Skin of body (tissue), 2 donors: ENCODE results near the genes HIKESHI, TRIM64B, SMCO4 and CEP295.

- RAMPAGE, long total RNA, result no peak
These were observed 83.6 kb downstream of the PICALM start for GRCh38 chr11:85985070-85985978.

GRCh38 chr11:86181321-86181801, 63.2 kb upstream of the EED start:
- RAMPAGE, long total RNA, result no peak

- RAMPAGE, long total RNA, result no peak
These were observed 60.8 kb upstream of the EED start for GRCh38 chr11:86183753-86184167.

- RAMPAGE, long total RNA, result no peak
These were observed 51.1 kb upstream of the EED start for GRCh38 chr11:86193321-86193977.

DNA sequence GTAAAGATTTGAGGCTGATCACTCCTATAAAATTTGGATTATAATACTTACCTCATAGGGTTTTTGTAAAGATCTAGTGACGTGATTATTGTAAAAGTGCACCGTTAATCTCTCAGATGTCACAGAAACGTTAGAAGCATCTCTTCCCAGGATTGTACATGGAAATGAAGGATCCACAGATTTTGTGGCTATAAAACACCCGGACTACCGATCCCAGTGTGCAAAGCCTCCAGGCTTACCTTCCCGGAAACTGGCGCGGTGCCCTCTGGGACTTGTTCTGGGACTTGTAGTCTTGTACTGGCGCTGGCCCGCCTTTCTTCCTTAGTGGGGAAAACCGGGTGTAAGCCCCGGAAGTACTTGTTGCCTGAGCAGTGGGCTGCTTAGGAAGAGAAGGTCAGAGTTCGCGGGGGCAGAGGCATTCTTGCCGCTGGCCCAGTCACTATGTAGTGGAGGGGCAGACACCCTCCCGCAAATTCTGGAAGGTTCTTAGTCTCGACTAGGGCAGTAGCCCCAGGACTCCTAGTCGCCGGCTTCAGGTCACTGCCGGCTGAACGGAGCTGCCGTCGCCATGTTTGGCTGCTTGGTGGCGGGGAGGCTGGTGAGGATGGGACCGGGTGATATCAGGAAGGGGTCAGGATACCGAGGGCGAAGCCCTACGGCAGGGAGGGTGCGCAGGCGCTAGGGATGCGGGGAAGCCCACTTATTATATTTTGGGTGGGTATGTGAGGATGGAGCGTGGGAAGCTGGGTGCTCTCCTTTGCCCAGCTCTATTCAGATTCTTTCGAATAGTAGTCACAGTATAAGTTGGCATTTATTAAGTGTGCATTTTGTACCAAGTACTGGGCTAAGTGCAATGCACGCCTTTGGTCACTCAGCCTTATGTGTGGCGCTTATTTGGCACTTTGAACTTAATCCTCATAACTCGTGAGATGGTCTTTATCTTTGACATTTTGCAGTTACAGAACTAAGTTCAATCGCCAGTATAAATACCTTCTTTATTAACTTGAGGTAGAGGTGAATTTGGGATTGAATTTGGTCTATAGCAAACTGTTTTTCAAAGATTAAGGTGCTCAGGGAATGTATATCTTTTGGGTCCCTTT, at the start of gene HIKESHI:
Gene HIKESHI (plus strand): TSS at position 360 of the 1,100 bp plus-strand sequence.
- RAMPAGE, long total RNA, result no peak

DNA sequence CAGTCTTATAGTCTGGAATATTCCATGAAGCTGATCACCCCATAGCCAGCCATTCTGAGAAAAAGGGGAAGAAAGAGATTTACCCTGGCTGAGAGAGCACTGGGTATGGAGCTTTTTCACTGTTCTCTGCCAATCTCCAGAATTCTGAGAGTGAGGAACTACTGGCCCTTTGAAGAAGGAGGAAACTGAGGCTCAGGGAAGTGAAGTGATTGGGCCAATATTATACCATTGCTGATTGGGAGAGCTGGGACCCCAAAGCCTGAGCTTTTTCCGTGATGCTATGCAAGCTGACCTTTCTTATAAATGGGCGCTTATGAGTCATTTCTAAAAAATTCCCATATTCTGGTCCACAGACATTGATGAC, 67.5 kb downstream of the CCDC81 start:
- RAMPAGE, long total RNA, result no peak

DNA sequence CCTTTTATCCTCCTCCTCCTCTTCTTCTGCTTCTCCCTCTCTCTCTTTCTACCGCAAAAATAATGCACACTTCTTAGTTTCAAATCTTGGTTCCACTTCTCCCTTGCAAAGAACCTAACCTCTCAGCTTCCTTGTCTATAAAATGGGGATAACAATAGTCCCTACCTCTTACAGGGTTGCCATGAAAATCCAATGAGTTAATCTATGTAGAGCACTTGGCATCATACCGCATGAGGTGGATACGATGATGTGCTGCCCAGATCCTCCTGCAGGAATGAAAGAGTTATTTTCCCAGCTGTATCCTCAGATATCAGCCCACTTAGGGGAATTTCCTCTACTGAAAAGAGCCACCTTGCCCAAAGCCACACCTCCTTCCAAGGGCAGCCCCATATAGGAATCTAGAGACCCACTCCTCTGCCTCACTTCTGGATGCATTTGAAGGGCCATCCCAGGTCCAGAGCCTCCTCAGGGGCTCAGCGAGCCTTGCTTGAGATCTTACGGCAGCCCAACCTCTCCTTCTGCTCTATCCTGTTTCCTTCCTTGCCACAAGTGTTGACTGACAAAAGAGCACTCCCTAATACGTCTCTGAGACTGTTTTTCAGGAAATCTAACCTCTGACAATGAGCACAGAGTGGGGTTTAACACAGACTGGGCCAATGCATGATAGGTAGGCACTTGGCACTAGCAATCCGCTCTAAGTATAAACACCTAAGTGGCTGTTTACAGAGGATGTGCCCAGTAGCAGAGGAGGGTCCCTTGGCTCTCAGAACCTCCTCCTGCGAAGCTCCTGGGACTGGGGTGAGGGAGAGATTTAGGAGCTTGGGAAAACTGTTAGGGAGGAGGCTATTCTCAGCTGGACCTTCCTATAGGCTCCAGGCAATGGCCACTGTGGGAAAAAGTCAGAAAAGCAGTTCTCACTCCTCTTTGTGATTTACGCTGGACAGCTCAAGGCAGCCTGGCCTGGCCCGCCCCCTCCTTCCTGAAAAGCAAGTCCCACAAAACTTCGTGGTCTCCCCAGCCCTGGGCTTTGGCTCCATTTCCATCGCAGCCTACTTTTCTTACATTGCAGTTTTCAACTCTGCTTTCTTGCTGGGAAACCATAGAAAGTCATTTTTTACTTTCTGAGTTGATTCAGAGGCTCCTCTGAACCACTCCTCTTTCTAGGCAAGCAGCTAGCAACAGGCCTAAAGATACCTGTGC, 128.7 kb downstream of the CCDC81 start:
- RAMPAGE, long total RNA, result no peak

GRCh38 chr11:86571757-86572125, 197.1 kb downstream of the CCDC81 start:
- RAMPAGE, long total RNA, result no peak

DNA sequence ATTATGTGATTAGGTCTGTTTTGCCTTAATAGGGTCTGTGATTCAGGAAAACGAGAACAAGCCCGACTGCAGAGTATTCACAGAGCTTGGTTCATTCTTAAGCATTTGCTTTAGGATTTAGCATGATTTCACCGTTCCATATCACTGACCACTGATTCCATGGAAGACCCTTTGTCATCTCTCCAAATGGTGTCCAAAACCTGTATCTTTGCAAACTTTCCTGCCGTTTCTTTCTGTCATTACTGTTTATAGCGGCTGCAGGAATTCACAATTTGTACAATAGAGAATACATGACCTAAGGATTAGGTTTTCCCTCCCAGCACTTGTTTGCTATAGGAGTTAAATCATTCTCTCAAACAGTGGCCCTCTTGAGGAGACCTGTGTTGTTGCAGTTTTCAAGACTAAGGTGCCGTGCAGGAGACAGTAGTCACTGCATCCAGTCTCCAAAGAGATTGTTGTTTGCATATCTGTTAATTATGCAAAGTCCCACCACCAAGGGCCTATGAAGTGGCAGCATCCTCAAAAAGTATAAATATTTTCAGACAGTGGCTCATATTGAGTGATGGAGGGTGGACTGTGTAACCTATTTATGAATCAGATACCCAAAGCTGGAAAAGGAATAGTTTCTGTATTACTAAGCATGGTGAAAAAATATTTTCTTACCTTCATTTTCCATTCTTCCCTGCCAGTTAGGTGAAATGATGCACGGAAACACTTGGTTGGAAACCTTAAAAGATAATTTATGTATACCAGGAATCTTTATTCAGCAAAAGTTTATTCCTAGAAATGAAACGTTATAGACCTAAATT, 2.3 kb downstream of the PRSS23 start:
- RAMPAGE, long total RNA, result no peak

DNA sequence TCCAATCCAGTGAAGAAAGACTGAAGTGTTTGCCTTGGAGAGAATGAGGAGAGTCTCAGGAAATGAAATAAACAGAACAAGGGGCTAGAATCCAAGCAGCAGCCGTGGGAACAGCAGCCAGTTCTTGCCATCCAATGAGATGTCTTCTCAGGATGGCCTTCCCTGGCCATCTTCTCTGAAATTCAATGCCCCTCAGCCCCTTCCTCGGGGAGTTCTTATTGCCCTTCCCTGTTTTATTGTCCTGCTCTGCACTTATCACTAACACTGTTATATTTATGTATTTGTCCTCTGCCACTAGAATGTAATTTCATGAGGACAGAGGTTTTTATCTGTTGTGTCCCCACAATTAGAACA, 14.7 kb downstream of the PRSS23 start:
- RAMPAGE, long total RNA, result no peak

GRCh38 chr11:86982043-86982573, 26.9 kb upstream of the FZD4 start:
- RAMPAGE, long total RNA, result no peak

DNA sequence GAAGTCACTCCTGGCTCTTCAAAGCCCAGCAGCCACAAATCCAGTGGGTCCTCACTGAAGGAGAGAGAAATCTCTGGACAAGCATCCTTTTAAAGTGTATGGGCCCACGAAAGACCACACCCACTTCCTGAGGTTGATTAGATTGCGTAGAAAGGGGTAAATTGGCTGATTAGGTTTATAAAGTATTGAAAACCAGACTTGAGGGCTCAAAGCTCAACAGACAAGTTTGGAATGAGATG, at the start of gene TRIM64B:
Gene TRIM64B (minus strand): TSS at position 65 of the 239 bp plus-strand sequence.
- RAMPAGE, long total RNA, result no peak

- RAMPAGE, long total RNA, result no peak
These were observed 507 bp downstream of the CHORDC1 start for GRCh38 chr11:90222114-90222969.

DNA sequence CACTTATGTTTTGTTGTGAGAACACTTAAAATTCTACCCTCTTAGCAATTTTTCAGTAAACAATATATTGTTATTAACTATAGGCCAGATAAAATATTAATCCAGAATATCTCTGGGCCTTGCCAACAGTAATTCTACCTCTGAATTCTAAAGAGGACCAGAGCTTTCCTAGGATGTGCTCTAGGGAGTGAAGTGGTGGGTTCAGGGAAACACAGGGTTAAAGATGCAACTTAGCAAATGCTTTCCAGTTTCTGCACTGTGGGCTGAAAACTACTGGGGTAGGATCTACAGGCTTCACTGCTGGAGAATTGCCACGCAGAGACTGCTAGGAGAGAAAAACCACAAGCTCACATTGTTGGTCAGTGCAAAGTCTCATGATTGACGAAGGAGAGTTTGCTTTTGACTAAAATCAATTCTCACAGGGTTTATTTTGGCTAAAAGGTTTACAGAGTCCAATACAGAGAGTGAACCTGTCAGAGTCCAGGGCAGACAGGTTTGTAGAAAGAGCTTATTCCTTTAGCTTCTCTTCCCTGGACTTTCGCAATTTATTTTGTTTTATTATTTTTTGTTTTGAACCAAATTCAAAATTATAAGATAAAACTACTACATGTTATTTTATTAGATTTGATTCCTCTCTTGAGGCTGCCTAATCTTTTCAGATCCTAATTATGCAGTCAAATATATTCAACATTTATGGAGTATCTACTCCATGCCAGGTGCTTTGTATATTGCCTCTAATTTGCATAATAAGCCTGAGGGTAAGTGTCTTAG, 64.6 kb downstream of the MTNR1B start:
- RAMPAGE, long total RNA, result no peak

- RAMPAGE, long total RNA, result no peak
These were observed 56.1 kb downstream of the SMCO4 start for GRCh38 chr11:93486961-93487550.

GRCh38 chr11:93530241-93531129, 12.7 kb downstream of the SMCO4 start:
- RAMPAGE, long total RNA, result no peak

DNA sequence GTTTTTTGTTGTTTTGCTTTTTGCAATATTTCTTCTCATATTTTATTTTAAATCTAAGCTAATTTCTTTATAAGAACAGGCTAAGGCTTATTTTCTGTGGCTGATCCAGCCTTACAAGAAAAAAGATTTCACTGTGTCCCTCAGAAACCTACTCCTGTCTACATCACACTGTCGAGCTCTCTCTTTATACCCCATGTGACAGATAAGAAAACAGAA, 1.5 kb downstream of the SMCO4 start:
- RAMPAGE, long total RNA, result no peak

DNA sequence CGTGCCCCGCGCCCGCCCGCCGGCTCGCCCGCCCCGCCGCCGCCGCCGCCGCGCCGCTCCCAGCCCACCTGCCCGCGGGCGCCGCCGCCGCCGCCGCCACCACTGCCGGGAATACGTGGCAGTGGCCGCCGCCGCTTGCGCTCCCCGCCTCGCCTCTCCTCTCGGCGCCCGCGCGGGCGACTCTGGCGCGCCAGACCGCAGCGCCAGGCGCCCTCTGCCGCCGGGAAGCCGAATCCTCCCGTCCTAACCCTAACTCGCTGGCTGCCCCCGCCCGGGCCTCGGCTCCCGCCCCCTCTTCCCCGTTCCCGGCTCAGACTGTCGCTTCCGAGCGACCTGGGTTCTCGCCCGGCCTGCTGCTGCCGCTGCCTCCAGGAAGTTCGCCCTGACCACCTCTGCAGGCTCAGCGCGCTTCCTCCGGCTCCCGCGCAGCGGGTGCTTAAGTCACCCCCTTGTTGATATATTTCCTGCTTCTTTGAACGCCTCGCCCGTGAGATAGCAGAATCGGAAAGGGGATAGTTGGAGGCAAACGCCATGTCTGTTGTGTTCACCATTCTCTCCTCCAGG, at the start of gene SMCO4:
Gene SMCO4 (minus strand): TSS at position 184 of the 564 bp plus-strand sequence.
- RAMPAGE, long total RNA, result no peak

DNA sequence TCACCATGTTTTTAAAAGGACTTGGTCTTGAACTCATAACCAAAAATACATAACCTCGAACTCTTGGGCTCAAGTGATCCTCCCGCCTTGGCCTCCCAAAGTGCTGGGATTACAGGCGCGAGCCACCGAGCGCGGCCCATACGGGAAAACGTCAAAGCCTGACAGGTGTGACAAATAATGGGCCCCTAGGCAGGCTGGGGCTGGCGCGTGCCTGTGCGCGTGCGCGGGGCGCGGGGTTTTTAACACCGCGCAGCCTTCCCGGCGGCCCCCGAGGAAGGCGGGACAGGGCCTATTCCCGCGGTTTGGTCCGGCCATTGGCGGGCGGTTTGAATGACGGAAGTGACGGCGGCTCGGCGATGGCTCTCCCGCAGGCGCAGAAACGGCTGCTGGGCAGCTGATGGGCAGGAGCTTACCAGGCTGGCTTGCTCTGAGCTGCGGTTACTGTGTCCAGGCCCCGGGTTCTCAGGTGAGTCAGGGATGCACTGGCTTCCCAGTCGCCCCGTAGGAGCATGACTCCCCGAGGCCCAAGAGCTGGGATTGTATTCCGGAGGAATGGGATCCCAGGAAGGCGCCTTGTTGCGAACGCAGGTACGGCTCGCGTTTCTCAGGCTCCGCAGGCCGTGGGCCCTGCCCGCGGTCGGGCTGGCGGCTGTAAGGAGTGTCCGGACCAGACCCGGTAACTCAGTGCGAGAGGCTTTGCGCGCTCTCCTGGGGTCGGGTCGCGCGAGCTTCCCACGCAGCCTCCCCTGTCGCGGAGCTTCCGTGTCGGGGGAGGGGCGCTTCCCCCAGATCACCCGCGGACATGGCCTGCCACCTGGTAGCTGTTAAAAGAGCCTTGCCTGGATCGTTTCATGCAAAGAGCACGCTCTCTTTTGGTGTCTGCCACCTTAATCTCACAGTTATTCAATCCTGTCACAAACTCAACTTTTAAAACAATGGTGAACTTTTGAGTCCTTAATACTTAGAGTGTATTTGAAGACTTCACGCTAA, at the start of gene CEP295:
Gene CEP295 (plus strand): TSS at position 374 of the 990 bp plus-strand sequence.
- RAMPAGE, long total RNA, result no peak

- RAMPAGE, long total RNA, result no peak
These were observed 12.5 kb downstream of the TAF1D start for GRCh38 chr11:93728734-93729263.